BE2C (cell line): ENCODE measurements around the gene STARD9.

GRCh38 chr15:41483899-41484941 is 9.5 kb upstream of the ITPKA start:
- RRBS, result no CpG with 5 or more reads among the region's 12 CpGs

GRCh38 chr15:41621741-41622249 is 62.8 kb downstream of the TYRO3 start:
- RRBS, result no CpG with 5 or more reads among the region's 46 CpGs

GRCh38 chr15:41773275-41773815 is 939 bp upstream of the MAPKBP1 start:
- RRBS, result no CpG with 5 or more reads among the region's 5 CpGs

DNA sequence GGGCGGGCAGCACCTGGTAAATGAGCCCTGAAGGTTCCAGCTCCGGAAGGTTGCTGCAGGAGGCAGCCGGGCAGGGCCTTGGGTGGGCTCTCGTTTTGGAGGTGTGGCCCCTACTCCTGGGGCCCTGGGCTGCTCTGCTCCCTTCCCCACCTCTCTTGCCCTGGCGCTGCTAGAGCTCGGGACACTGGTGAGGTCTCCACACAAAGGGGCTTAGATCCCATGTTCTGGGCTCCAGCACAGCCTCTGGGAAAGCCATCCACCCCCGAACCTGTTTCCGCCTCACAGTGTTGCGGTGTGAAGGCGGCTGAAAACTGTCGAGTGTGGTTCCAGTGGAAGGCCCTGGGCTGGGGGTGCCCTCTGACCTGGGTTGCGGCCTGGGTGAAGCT is 27.3 kb downstream of the SPTBN5 start:
- RRBS, result no CpG with 5 or more reads among the region's 12 CpGs

DNA sequence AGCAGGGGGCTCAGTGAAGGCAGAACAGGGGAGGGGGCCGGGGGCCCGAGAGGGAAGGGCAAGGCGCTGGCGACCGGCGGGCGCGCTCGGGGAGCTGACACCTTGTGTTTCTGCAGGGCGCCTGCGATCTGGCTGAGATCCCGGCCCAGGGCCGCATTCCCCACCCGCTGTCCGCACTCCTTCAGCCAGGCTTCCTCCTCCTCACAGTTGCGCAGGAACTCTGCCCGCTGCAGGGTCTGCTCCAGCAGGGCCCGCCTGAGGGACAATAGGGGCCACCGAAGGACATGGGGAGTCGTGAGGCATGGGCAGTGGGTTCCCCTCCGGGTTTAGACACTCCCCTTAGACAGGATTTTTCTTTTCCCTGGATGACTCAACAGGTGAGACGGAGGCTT is 11.4 kb downstream of the SPTBN5 start:
- RRBS, result 86% methylated on average over 12 of the region's 22 CpGs

DNA sequence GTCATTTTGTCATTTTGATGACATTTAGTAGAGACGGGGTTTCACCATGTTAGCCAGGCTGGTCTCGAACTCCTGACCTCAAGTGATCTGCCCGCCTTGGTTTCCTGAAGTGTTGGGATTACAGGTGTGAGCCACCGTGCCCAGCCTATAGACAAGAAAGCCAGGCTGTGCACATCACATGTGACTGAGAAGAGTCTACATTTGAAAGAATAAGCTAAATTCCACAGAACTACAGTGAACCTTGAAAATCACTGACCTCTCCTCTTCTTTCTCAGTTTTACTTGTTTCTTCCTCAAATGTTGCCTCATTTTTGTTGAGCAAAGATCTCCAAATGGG is 21.3 kb upstream of the SPTBN5 start:
- RRBS, result no CpG with 5 or more reads among the region's 4 CpGs

DNA sequence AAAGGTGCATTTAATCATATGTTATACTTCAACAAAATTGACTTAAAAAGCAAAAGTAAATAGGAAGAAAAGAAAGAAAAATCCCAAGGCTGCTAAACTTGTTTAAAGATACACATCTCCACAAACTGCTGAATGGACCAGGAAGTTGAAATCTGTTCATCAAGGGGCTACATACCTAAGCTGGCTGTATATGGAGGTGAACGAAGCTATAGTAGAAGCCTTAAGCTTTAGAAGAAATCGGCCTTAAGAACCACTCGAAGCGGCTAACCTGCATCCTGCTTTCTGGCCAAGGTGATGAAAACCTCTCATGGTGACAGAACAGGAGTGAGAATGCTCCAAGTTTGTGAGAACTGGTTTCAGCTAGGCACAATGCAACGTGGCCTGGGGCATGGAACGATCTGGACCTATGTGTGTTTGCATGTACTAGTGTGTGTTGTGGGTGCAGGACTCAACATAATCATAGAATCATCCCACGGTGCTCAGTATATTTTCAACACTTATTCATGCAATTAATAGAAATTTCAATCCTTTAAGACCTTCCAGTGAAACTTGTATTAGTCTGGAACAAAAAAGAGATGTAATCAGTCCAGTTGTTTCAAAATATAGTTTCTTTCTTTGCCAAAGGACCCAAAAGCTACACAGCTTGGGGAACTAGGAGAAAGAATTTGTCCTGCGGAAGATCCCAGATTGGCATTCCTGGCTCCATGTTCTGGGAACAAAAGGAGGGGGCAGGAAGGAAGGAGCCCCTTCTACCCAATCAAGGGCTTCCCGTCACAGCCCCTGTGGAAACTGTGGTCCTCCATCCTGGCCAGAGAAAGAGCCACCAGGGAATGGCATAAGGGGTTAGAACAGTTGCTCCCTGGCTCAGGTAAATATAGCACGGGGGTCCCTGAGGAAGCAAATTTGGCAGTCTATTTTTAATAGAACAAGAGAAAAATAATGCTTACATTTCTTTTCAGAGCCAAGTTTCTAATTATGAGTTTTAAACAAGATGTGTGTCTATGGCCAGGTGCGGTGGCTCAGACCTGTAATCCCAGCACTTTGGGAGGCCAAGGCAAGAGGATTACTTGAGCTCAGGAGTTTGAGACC is 31.6 kb upstream of the SPTBN5 start:
- RRBS, result no CpG with 5 or more reads among the region's 11 CpGs

DNA sequence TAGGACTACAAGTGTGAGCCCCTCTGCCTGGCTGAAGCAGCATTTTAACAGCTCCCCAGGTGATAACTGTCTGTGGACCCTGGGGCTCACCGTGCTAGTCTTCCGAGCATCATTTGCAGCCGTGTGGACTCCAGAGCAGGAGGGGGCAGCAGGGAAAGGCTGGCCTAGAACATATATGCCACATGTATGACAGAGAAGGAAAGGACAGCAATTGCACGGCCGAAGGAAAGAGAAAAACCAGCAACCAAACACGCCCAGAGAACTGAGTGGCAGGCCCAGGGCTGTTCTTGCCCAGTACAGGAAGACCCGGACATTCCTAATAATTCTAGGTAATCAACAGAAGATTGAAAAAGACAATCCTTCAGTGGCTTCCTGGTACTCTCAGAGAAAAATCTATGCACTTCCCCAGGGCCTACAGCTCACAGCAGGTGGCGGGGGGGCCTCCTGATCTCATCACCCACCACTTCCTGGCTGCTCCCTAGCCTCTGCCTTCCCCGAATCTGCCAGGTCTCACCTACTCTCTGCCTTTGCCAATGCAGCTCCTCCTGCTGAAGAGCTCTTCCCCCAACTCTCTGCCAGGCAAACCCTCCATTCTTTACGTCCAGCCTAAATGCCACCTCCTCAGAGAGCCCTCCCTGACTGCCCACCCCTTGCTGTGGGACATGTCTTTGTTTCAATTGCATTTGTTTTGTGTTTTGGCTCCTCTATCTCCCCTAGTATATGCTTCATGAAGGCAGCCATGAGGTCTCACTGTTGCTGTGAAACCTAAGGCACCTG is 37.6 kb downstream of the EHD4 start:
- RRBS, result no CpG with 5 or more reads among the region's 10 CpGs

GRCh38 chr15:42012202-42012794 is 8.5 kb downstream of the PLA2G4E start:
- RRBS, result no CpG with 5 or more reads among the region's 4 CpGs

GRCh38 chr15:42250617-42251459 is 22.2 kb upstream of the GANC start:
- RRBS, result no CpG with 5 or more reads among the region's 8 CpGs

DNA sequence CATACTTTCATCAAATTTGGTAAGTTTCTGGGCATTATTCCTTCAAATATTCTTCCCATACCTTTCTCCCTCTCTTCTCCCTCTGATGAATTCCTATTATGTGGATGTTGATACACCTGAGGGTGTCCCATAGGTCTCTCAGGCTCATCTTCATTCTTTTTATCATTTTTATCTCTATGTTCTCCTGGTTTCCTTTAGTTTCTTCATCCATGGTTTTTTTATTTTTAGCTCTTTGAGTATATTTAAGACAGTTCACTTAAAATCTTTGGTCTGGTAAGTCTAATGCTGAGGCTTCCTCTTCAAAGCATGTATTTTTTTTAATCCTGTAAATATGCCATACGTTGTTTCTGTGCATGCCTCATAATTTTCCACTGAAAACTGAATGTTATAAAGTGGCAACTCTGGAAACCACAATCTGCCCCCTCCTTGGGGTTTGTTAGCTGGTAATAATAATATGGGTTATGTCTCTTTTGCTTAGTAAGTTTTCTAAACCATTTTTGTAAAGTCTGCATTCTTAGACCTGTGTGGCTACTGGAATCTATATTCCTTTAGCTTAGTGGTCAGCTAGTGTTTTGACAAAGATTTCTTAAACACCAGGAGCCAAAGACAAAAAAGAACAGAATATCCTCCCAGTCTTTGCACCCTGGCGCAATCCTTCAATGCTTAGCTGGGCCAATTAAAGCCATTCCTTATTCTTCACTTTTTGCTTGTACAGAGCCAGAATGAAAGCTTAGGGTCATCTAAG is 20.3 kb upstream of the GANC start:
- RRBS, result no CpG with 5 or more reads among the region's 2 CpGs

- RRBS, result no CpG with 5 or more reads among the region's 4 CpGs
Observed at GRCh38 chr15:42360499-42360989, 1.2 kb downstream of the CAPN3 start.

- RRBS, result no CpG with 5 or more reads among the region's 5 CpGs
Observed at GRCh38 chr15:42386322-42386740, 27.0 kb downstream of the CAPN3 start.

DNA sequence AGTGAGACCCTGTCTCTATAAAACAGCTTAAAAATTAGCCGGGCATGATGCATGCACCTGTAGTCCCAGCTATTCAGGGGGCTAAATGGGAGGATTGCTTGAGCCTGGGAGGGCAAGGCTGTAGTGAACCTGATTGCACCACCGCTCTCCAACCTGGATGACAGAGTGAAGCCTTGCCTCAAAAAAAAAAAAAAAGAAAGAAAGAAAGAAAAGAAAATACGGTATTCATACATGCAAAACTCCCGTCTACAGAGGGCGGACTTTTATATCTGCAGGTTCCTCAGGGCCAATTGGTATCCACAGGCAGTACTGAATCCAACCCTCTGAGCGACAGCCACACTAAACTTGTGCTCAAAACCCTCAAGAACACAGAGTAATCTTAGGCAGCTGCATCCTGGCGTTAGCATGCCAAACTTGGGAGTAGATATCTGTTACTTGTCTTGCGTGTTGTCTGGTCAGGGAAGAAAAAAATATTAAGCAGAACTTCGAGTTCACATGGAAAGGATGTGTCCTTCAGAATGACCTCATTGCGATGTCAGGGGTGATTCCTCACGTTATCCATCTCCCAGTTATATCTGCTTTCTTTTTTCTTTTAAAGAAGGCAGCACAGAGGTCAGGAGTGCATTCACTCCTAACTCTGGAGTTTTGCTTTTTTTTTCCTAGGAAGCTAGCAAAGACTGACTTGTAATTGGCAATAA is 12.8 kb downstream of the SNAP23 start:
- RRBS, result no CpG with 5 or more reads among the region's 11 CpGs

DNA sequence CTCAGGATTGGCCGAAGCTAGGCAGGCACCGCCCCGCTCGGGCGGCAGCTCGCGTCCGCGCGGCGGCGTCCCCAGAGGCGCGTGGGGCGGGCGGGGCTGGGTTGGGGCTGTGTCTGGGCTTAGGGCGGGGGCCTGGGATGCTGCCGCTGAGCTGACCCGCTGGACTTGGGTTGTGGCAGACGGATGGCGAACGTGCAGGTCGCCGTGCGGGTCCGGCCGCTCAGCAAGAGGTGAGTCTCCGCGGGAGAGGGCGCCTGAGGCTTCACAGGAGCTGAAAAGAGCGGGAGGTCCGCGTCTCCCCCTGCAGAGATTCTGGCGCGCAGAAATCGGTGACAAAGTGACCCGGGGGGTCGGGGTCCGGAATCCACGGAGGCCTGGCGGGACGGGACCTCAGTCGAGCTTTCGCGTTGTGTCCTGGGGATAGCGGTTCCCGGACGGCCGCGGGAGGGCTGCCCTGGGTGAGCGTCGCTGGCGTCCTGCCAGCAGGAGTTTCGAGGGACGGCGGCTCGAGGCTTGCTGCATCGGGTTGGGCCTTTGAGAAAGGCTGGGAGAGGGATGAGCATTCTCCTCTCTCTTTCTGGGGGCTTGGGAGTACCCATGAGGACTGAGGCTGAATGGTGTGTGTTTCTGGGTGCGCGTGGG is at the start of gene STARD9:
STARD9 (plus strand) TSS at position 74 of the 642 bp plus-strand sequence.
- RRBS, result 2% methylated on average over 8 of the region's 60 CpGs

DNA sequence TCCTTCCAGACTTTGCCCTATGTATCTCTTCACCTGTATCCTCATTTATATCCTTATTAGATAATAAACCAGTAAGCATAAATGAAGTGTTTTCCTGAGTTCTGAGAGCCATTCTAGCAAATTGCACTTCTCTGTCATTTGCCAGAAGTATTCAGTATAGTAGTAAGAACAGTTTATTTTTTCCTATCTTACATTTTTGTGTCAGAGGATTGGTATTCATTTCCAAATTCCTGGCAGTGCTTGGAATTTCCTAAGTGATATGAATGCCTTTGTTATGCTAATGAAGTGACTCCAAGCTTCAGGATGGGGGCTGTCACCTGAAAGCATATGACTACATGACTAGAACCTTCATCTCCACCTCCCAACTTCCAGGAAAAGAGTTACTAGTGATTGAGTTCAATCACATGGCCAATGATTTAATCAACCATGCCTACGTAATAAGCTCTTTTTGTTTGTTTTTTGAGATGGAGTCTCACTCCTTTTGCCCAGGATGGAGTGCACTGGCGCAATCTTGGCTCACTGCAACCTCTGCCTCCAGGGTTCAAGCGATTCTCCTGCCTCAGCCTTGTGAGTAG is 30.1 kb downstream of the TTBK2 start:
- RRBS, result no CpG with 5 or more reads among the region's 3 CpGs

DNA sequence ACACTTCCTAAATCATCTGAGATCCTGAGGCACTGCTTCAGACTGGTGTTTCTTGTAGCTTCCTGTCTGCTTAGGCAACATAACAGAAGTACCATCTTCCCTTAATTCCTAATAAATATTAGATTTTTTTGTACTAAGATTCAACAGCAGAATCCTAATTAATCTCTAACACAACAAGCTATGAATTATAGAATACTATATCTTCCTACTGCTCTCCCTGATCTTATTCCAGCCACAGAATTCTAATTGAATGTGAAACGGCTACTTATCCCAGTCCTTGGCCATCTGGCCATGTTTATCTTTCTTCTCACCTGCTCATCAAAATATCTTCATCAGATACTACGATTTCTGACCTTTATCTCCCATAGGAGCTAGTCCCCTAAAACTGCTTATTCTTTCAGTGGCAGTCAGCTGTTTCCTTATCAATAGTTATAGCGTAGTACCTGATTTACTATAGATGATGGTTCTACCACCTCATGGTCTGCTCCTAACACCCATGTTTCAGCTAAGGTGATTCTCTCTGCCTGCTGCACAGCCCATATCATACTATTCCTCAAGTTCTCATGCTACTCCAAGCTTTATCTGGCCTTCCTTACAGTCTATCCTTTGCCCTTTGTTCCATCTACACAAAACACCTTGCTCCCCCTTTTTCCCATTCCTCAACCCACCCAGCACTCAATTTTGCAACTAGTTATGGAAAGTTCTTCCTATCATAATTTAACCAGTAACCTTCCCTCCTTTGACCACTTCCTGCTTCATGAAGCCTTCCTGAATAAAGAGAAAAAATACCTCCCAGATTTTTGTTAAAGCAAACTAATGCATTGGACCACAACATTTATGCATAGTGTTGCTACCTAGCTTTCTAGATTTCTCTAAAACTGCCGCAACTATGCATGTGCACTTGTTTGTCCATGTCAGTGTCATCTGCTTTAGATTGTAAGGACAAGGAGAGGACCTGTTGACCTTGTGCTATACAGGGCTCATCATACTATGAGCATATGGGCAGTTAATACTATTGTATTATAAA is 12.1 kb downstream of the ZSCAN29 start:
- RRBS, result no CpG with 5 or more reads among the region's 4 CpGs

- RRBS, result no CpG with 5 or more reads among the region's 9 CpGs
Observed at GRCh38 chr15:43368727-43369382, 2.0 kb downstream of the ZSCAN29 start.

GRCh38 chr15:43371450-43371740 is 494 bp downstream of the TUBGCP4 start:
- RRBS, result no CpG with 5 or more reads among the region's 13 CpGs